ENCODE data around the genes ZNF322, H2BC14 and H1-5.

DNA sequence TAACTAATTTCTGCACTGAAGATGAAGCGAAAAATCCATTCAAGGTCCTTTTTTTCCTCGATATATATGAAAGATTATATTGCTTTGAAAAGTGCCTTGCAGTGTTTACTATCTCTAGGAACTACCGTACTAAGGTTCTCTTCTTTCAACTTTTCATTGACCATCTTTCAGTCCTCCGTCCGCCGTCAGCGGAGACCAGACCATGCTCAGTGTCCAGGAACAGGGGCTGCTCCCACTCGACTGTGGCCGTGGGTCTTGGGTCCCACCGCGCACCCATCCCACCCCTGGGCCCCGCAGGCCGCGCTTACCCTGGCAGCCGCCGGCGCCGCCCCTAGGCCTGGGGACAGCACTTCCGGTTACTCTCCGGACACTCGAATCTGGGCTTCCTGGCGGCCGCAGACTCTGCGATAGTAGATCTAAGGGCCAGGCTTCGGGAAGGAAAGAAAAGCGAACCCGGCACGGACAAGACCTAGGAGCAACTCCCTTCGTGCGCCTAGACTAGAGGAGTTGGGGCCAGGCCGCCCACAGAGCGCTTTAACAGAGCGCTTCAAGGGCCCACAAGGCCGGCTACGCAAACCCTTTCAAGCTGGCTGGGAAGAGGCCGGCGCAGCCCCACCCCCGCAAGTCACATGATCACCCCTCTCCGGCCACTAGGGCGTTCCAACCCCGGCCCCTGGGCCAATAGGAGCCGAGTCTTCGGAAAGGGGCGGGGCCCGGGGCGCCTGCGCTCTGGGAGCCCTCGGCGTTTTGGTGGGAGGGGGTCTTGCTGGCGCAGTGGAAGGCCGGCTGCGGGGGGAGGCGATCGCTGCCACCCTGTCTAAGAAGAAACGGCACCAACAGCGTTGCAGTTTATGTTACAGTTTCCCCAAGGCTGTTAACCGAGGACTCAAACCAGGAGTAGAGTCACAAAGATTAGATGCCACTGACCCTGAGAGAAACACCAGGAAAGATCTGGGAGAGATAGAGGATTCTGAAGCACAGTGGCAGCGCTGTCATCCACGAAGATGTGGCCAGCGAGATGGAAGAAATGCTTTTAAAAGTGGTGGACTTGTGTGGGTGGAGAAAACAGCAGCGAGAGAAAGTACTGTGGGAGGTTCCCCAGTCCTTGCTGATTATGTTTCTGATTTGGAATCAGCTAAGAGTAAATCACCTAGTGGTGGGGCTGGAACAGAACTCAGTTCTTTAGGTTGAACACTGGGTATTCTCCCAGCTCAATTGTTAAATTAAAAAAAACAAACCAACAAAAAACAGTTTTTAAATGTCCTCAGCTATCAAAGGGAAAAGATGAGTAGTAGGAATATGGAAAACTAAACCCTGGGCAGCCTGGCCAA, at the start of gene ZNF322:
Gene ZNF322 (minus strand): TSS at position 614 of the 1,331 bp plus-strand sequence.
- RRBS = 3% methylated on average over 13 of the region's 61 CpGs

GRCh38 chr6:26749699-26750287, 90.2 kb upstream of the ZNF322 start:
- RRBS = no CpG with 5 or more reads among the region's 10 CpGs

GRCh38 chr6:27126607-27127474, 5.8 kb downstream of the H2BC11 start:
- RRBS = no CpG with 5 or more reads among the region's 27 CpGs

- RRBS = 5% methylated on average over 6 of the region's 29 CpGs
These were observed 41.6 kb upstream of the PRSS16 start for GRCh38 chr6:27205690-27206431.

- RRBS = 7% methylated on average over 3 of the region's 30 CpGs
These were observed 32.1 kb downstream of the PRSS16 start for GRCh38 chr6:27279365-27280159.

GRCh38 chr6:27280160-27280550, 31.9 kb downstream of the POM121L2 start:
- RRBS = no CpG with 5 or more reads among the region's 14 CpGs

DNA sequence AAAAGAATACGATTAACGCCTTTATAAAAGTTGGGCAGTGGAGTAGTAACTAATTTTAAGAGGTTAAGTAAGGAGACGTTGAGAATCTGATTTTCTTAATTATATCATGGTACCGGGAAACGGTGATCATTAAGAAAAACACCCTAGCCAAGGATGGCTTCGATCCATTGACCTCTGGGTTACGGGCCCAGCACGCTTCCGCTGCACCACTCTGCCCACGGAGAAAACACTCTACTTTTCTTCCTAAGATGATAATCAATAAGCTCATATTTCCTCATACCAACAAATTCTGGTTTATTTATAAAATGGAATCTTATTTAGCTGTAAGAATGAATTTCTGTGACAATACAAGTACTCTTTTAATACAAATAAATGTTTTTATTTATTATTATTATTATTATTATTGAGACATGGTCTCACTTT, 8.4 kb downstream of the POM121L2 start:
- RRBS = no CpG with 5 or more reads among the region's 10 CpGs

- RRBS = no CpG with 5 or more reads among the region's 23 CpGs
These were observed 128.9 kb upstream of the ZNF184 start for GRCh38 chr6:27601704-27602309.

DNA sequence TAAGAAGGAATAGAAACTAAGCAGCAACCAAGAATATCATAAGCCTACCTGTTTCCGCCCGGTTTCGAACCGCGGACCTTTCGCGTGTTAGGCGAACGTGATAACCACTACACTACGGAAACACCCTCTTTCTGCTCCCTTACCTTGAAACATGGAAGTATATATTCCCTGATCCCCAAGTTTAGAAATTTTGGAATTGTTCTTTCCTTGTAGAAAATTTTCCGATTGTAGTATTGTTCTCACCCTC, 126.7 kb downstream of the H2BC13 start:
- RRBS = no CpG with 5 or more reads among the region's 11 CpGs

DNA sequence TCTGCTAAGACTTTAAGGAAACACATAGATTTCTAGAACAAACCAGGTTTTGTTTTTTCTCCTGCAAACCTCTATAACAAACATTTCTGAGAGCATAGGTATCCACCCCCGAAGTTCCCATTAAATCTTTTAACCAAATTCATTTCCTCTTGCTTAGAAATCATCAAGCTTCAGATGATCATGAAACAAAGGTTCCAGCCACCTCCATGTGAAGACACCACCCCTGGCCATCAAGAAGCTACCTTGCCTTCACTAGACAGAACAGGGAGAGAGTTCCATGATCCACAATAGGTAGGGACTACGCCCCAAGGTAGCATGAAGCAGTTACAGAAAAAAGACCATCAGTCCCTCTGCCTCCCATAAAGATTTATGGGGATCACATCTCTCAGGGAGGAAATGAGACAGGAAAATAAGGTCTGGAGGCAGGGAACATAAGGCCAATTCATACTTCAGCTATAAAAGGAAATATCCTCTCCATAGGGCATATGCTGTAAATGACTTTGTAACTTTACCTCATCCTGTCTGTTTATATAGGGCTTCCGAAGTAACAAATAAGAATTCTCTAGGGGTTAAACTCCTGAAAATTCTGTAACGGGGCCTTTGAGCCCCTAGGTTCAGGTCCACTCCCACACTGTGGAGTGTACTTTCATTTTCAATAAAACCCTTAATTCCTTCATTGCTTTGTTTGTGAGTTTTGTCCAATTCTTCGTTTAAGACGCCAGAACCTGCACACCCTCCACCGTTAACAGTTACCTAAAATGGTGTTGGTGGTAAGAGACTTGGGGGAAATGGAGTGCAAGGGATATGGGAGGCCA, 25.0 kb downstream of the H2BC13 start:
- RRBS = no CpG with 5 or more reads among the region's 7 CpGs

- RRBS = 2% methylated on average over 9 of the region's 42 CpGs
These were observed at the start of gene H2BC14 for GRCh38 chr6:27814896-27815818. Gene H2BC14, plus strand, starts transcription at chr6:27815022.

DNA sequence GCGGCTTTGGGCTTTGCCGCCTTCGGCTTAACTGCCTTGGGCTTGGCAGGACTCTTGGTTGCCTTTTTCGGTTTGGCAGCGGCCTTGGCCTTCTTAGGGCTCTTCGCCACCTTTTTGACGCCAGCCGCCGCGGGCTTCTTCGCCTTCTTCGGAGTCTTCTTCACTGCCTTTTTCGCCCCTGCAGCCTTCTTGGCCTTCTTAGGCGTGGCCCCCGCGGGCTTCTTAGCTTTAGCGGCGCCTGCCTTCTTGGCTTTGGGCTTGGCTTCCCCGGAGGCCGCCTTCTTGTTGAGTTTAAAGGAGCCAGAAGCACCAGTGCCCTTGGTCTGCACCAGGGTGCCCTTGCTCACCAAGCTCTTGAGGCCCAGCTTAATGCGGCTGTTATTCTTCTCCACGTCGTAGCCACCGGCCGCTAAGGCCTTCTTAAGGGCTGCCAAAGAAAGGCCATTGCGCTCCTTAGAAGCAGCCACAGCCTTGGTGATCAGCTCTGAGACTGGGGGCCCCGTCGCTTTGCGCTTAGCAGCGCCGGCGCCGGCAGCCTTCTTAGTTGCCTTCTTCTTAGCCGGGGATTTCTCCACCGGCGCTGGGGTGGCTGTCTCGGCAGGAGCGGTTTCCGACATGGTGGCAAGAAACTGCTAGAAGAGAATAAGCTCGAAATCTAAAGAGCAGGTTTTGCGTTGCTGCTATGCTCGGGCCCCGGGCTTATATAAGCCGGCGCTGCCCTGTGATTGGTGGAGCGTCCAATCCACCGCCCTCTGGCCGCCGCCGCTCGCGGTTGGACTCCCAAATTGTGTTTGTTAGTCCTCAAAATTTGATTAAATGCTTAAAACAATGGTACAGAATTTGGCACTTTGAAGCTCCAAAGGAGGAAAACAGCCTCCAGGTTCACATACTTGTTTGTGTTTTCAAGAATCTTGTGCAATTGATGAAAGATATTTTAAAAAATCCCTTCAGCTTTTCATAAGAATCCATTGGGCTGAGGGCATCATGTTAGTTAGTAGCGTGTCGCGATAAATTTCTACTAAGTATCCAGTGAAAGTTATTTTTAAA, at the start of gene H1-5:
Gene H1-5 (minus strand): TSS at position 676 of the 1,047 bp plus-strand sequence.
- RRBS = no CpG with 5 or more reads among the region's 55 CpGs

DNA sequence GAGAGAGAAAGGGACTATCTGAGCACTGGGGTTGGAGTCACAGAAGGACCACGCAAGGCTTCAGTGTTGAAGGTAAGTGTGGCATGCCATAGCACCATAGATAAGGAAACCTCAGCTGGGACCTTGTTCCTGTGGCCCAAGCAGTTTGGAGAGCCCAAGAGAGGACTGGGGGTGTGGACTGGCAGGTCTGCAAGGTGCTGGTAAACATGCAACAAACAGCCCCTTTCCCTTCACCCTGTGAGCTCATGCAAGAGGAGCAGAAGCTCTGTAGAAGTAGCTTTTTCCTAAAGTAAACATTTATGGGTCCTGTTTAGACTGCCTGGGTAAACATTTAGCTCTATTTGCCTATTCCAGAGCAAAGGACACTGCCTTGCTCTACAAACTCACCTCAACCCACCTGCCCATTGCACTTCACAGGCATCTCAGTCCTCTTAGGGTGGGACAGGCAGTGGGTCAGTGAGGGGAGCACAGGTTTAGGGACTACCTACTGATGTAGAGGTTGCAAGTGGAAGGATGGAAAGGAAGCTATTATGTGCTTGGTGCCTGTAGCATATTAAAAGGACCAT, 12.1 kb downstream of the ZSCAN31 start:
- RRBS = no CpG with 5 or more reads among the region's 1 CpG

DNA sequence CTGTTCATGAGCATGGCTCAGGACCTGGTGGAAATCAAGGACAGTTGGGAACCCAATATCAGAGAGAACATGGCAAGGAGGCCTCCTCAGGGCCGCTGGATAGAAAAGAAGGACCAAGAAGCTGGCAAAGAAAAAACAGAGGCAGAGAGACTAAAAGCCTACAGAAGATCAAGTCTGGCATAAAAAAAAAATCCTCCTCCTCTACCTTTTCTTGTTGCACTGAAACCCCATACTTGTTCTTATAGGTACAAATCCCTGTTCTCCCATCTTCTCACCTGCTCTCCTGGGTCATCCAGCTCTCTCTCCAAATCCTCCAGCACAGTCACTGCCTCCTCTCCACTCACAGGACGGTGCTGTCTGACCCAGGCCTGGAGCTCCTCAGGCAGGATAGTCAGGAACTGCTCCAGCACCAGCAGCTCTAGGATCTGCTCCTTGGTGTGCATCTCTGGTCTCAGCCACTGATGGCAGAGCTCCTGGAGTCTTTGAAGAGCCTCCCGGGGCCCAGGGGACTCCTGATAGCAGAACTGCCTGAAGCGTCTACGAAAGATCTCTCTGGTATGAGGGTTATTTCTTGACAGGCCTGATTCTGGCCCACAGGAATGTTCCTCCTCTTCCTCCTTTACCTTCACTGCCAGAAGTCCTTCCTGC, 7.6 kb downstream of the ZSCAN23 start:
- RRBS = no CpG with 5 or more reads among the region's 5 CpGs

- RRBS = no CpG with 5 or more reads among the region's 11 CpGs
These were observed 20.9 kb downstream of the SCAND3 start for GRCh38 chr6:28566004-28566843.

DNA sequence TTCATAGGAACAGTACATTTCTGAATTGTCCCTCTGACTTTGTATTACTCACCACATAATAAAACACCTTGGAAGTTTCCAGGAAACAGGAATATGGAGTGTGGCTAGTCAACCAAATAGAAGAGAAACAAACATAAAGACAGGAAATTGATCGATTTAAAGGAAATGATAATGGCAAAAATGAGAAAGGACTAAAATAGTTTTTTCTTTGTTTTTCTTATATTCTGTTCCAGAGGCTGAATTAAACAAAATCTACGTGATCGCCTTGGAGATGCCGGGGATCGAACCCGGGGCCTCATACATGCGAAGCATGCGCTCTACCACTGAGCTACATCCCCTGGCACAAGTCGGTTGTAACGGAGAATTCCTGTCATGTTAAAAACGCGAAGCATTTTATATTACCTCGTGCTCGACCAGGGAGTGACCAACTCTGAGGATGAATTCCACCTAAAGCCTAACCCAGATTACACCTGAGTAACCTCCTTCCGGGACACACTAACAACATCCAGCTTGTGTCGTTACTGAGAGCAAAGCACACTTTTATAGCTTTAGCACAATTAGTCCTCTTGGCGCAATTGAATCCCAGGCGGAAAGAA, 86.6 kb upstream of the SCAND3 start:
- RRBS = no CpG with 5 or more reads among the region's 18 CpGs

DNA sequence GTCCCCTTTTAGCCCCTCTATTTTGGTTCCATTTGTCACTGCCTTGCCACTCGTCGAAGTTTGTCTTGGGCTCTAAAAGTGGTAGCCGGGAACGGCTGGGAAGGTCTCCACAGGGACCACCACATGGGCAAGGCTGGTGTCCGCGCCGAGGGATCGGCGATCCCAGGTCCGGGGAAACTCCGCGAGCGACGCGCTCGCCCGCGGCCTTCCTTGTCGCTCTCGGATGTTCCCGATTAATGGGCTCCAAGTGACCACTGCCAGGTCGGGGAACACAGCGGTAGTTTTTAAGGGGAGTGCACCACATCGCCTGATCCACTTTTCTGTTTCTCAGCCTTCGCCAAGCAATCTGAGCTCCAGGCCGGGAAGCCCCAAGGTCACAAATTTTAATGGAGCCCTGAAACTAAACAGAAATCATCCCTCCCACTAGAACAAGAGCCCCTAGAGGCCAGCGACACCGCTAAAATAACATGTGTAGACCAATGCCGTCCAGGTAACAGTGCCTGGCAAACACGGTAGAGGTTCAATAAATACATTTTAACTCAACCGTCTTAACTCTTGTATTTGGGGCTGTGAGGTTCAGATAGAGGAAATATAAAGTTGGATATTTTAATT, 26.9 kb downstream of the TRIM27 start:
- RRBS = 1% methylated on average over 9 of the region's 31 CpGs

DNA sequence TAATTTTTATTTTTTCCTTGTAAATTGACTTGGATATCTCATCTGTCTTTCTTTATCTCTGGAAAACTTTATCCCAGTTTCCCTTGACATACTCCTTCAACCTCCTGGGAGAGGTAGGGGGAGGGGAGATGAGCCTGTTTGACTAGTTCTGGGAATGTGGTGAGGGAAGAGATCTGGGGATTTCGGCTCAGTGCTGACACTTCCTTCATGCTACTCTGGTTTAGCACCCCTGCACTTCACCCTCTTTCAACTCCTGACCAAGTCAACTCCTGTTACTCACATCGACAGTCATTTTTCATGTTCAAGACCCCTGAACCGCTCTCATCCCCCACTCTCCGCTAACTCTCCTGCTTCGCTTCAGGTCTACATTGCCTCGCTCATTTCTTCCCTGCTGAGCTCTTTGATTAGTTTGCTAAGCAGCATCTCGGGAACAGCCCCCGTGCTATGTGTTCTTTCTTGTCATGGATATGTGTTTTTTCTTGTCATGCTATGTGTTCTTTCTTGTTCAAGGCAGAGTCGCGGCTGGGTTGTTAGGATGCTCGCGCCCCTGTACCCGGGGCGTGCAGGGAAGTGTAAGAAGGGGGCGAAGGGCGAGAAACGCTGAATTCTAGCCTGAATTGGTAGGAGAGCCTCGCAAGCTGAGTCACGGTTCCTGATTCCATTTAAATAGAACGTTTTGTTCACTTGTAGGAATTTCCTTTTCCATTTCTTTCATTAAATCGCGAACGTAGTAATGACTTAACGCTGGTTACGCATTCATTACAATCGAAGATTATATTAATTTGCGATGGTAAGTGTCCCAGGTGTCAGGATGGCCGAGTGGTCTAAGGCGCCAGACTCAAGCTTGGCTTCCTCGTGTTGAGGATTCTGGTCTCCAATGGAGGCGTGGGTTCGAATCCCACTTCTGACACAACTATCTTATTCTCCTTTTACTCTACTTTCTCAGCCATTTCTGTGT, 16.7 kb upstream of the TRIM27 start:
- RRBS = no CpG with 5 or more reads among the region's 32 CpGs

DNA sequence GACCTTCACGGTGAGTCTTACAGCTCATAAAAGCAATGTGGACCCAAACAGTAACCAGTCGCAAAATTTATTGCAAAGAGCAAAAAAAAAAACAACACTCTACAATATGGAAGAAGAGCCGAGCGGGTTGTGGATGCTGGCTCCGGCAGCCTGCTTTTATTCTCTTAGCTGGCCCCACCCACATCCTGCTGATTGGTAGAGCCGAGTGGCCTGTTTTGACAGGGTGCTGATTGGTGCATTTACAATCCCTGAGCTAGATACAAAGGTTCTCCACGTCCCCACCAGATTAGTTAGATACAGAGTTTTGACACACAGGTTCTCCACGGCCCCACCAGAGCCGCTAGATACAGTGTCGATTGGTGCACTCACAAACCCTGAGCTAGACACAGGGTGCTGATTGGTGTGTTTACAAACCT, 25.4 kb upstream of the TRIM27 start:
- RRBS = no CpG with 5 or more reads among the region's 10 CpGs